ENCODE measurements around the genes CKAP5 and KBTBD4.

DNA sequence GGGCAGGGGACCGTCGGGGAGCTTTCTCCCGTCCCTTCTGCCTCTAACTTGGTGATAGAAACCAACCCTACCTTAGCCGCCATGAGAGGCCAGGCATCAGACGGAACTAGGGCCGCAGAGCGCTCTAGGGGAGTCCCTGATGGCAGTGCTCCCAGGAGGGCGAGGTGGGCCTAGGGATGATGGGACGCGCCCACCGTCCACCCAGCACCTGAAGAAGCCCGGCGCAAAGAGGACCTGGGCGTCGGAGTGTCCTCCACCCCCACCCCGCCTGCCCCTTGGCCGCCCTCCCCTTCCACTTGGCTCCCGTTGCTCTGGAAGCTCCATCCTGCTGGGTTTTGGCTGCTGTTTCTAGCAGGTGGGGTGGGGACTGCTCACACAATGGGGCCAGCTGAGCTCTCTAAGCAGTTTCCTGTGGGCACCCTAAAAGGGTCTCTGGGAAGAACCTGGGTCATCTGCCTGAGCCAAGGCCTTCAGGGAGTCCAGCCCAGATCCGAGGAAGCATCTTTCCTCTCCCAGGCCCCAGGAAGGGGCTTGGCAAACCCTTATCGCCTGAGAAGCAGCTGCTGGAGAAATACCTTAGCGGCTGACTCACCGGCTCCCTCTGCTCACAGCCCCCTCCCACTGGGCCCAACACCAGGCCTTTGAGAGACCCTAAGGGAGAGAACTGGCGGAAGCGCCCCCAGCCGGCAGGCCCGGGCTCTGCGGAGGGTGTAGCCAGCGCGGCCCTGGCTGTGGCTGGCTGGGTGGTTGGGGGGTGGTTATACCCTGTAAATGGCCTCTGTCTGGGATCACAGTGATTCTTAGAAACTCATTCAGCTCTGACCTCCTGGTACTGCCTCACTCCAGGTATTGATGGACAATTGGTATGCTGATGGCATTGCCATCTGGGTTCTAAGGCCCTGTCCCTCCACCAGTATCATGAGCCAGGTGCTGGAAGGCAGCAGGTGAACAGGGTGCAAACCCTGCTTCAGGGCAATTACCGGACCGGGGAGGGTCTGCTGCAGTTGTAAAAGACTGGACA is 19.3 kb downstream of the CREB3L1 start:
- RRBS, result 6% methylated on average over 4 of the region's 31 CpGs

- RRBS, result no CpG with 5 or more reads among the region's 19 CpGs
Measured at GRCh38 chr11:46372234-46372884, 9.1 kb upstream of the MDK start.

- RRBS, result no CpG with 5 or more reads among the region's 6 CpGs
Measured at GRCh38 chr11:46687512-46687839, 12.9 kb downstream of the ARHGAP1 start.

- RRBS, result 1% methylated on average over 12 of the region's 96 CpGs
Measured at GRCh38 chr11:46845489-46846553, at the start of gene CKAP5. TSS of gene CKAP5 (minus strand) at chr11:46846280.

DNA sequence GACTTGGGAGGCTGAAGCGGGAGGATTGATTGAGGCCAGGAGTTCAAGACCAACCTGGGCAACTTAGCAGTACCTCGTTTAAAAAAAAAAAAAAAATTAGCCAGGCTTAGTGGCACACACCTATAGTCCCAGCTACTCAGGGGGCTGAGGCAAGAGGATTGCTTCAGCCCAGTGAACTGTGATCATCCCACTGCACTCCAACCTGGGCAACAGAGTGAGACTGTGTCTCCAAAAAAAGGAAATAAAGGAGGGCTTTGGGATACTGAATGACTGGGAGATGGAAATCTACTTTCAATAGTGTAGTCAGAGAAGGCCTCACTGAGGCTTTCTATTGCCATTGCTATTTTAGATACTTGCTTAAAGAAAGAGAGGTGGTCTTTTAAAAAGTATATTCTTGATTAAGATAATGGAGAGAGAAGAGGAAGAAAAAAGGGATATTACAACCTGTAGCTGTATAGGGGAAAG is 75.5 kb downstream of the CSTPP1 start:
- RRBS, result no CpG with 5 or more reads among the region's 2 CpGs

DNA sequence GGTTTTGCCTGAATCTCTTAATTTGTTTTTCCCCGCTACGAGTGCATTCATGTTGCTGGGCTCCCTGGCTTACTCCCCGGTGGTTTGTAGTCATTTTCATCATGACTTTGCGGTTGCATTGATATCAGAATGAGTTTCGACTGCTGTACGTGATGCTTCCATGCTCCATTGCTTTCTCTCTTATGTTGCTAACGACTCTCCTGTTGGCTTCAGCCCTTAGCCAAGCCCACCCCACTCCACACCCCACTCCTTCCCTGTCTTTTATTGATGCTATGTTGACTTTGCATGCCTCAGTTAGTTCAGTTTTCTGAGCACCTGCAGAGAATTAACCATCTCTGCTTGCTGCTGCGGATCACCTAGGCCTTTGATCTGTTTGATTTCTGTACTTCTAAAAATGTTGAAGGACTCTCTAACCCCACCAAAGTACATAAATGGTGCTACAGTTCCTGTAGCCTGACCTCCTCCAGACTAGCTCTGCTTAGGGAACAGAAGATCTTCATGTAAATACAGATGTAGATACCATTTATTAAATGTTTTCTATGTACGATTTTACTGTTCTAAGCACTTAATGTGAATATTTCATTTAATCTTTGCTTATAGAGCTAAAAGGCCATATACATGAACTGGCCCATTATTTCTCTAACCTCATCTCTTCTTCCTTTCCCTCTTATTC is 65.2 kb downstream of the ARFGAP2 start:
- RRBS, result no CpG with 5 or more reads among the region's 9 CpGs

GRCh38 chr11:47147656-47148467 is 28.8 kb downstream of the ARFGAP2 start:
- RRBS, result no CpG with 5 or more reads among the region's 12 CpGs

- RRBS, result no CpG with 5 or more reads among the region's 6 CpGs
Measured at GRCh38 chr11:47162295-47162664, 14.4 kb downstream of the ARFGAP2 start.

GRCh38 chr11:47244549-47244948 is 4.1 kb downstream of the ACP2 start:
- RRBS, result 70% methylated on average over 5 of the region's 15 CpGs

DNA sequence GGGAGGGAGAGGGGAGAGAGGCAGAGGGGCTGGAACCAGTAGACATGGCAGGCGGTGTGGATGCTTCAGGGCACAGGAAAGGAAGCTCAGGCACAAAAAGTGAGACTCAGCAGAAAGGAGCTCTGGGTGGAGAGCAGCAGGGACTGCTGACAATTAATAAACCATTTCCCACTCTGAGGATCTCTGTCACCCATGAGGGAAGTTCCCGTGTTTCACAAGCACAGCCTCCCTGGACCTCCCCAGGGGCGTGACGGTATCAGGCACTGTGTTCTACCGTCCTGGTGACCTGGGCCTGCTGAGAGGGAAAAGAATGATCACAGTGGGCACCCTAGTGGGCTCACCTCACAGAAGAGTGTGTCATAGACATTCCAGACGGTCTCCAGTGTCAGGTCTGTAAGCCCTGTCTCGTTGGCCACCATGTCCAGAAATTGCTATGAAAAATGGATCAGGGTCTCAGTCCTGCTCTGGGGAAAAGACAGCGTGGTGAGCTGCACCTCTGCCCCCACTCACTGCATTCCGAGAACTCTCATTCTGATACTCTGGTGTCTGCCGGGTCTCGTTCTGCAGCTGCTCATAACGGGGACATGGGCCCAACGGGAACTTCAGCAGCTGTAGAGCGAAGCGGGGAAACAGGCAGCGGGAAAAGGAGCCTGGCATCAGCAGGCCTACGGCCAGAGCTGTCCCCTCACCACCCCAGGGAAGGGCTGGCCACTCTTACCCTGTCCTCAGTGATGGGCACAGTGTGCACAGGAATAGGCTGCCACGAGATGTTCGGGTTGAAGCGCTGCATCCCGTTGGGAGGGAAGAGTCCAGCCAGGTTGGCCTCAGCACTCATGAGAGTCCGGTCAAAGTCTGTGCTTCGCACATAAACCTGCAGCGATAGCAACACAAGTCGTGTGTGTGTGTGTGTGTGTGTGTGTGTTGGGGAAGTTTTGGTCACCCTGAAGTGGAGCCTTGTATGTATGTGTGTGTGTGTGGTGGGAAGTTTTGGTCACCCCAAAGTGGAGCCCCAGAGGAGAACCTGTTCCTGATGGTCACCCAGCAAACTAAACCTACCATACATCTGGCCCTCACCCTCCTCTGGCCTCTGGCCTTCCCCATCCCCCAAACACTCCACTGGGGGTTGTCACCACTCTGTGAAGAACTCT is 3.3 kb downstream of the ACP2 start:
- RRBS, result no CpG with 5 or more reads among the region's 25 CpGs

DNA sequence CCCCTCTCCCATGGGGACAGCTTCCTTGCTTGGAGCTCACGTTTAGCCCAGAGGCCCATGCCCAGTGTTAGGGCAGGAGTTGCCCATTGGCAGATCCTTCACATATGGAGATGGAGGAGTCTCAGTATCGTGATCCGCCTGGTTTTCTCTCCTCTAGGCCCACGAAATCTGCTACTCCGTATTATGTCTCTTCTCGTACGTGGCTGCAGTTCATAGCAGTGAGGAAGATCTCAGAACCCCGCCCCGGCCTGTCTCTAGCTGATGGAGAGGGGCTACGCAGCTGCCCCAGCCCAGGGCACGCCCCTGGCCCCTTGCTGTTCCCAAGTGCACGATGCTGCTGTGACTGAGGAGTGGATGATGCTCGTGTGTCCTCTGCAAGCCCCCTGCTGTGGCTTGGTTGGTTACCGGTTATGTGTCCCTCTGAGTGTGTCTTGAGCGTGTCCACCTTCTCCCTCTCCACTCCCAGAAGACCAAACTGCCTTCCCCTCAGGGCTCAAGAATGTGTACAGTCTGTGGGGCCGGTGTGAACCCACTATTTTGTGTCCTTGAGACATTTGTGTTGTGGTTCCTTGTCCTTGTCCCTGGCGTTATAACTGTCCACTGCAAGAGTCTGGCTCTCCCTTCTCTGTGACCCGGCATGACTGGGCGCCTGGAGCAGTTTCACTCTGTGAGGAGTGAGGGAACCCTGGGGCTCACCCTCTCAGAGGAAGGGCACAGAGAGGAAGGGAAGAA is 23.4 kb downstream of the MYBPC3 start:
- RRBS, result 87% methylated on average over 5 of the region's 19 CpGs

DNA sequence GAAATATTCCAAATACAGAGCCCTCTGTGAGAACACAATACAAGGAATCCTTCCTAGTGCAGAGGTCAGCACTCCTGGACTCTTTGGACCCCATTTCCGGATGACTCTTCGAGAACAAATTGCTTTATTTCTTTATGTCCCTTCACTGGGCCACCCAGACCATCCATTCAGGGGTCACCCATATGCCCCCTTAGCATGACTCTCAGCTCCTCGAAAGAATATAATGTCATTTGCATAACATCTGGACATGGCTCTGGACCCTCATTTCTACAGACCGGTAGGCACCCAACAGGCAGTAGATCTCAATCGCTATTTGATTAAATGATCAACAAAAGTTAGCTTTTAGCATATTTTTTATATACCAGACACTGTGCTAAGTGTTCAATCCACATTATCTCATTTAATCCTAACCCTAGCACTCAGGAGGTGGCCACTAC is 12.6 kb upstream of the MYBPC3 start:
- RRBS, result 100% methylated on average over 1 of the region's 5 CpGs

- RRBS, result no CpG with 5 or more reads among the region's 11 CpGs
Measured at GRCh38 chr11:47368405-47368604, 10.0 kb downstream of the SPI1 start.

DNA sequence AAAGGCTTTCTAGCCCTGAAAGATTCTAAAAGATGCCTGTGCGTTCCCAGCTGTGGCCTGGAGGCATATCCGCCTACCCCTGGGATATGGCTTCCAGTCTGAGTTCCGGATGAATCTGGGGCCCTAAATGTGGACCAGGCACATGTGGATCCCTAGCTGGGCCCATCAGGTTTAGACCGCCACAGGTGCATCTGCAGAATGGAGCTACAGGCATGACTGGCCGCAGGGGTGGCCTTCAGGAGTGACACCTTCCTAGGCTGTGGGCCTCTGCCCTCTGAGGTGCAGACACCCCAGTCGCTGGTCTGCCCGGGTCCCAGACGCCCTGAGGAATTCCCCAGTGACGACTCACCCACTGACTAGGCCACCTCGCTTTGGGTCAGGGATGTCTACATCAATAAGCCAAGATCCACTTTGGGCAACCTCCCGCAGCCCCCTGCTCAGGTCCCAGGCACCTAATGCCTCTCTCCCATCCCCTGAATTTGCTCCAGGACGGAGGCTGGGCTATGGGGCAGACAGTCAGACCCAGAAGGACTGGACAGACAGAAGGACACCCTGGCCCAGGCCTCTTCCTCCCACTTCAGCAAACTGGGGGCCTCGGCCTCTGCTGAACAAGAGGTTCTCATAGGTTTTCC is 3.9 kb downstream of the SPI1 start:
- RRBS, result no CpG with 5 or more reads among the region's 13 CpGs

DNA sequence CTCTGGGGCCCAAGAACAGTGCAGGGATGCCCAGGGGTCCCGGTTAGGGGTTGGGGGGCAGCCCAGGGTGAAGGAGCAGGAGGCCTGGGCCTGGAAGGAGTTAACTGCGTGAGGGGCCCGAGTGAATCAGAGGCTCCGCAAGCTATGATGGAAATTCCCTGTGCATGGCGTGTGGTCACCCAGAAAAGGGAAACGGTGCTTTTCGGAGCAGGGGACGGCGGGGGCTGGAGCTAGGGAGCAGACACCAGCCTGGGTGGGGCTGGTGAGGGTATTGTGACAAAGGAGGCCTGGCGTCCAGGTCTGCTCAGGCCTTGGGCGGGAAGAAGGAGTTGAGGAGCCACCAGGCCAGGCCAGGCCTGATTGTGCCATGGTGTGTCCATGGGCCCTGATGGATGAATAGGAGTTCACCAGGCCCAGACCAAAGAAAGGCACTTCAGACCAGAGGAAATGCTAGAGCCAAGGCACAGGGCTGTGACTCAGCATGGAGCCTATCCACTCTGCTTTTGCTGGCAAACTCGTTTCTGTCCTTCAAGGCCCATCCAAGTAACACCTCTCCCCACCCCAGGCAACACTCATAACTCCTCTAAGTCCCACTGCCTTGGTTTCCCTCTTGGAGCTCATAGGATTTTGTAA is 12.8 kb upstream of the SPI1 start:
- RRBS, result no CpG with 5 or more reads among the region's 12 CpGs

GRCh38 chr11:47437501-47438124 is 11.3 kb downstream of the RAPSN start:
- RRBS, result 61% methylated on average over 3 of the region's 17 CpGs

GRCh38 chr11:47468521-47469222 is 19.7 kb upstream of the RAPSN start:
- RRBS, result no CpG with 5 or more reads among the region's 8 CpGs

- RRBS, result under 1% methylated on average over 7 of the region's 75 CpGs
Measured at GRCh38 chr11:47578299-47579422, at the start of gene KBTBD4. TSS of gene KBTBD4 (minus strand) at chr11:47578970.

- RRBS, result no CpG with 5 or more reads among the region's 6 CpGs
Measured at GRCh38 chr11:47723875-47724425, 8.8 kb upstream of the AGBL2 start.

DNA sequence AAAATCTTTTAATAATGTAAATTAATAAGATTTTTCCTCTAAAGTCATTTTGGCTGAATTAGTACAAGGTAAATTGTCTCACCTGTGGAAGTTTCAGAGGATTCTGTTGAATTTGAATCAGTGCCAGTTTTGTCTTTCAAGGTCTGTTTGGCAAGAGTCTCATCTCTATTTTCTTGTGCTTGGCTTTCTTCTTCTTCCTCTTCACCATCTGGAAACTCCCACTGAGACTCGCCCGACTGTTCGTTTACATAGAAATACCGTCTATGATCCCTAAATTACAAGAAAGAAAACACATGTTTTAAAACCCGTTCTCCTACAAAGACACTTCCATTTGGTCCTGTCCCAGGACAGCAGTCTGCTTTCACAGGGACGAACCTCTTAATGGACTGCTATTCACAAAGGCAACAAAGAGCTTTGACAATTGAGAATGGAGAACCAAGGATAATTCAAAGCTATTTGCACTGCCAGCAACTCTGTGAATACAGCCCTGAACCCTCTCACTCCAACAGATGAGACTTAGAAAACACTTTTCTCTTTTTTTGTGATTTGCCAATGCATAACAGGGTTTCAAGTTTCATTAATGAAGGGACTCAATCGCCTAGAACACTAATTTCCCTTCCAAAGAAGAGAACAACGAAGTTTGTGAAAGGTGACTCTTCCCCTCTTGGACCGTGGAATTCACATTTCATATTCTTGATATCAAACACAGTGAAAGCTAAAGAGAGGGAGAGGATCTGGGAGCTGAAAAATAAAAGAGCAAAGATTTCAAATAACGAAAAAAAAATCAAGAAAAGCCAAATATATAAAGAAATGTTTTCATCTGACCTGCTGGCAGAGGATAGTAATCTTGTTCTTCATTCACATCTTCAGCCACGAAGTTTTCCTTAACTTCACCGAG is 16.4 kb upstream of the AGBL2 start:
- RRBS, result no CpG with 5 or more reads among the region's 12 CpGs